Bronchus fibroblast of lung (primary cell): ENCODE measurements around a stretch of chr16.

- RAMPAGE, long total RNA = no peak
Measured at GRCh38 chr16:90168375-90168720, 91.2 kb upstream of the PRDM7 start.